ENCODE data around the genes ZNF662, POMGNT2 and ABHD5.

GRCh38 chr3:42637666-42638309 is 15.7 kb upstream of the ZBTB47 start:
- PRO-cap: no peak

DNA sequence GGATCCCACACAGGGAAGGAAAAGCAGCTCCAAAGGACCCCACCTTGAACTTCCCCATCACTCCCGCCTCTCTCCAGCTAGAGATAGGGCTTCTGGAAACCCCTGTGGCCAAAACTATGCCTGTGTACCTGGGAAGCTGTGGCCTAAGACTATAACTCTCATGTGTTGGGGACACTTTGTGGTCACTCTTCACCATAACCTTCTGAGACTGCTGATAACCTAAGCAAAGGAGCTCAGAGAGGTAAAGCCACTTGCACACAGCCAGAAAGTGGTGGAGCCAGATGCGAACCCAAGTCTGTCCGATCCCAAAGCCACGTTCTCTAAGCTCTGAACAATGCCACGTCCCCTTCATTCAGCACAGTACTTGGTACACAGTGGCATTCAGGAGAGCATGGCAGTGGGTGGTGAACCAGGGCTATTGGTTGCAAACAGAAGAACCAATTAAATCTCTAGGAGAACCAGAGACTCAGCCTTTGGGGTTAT is 15.6 kb upstream of the KLHL40 start:
- PRO-cap: no peak

DNA sequence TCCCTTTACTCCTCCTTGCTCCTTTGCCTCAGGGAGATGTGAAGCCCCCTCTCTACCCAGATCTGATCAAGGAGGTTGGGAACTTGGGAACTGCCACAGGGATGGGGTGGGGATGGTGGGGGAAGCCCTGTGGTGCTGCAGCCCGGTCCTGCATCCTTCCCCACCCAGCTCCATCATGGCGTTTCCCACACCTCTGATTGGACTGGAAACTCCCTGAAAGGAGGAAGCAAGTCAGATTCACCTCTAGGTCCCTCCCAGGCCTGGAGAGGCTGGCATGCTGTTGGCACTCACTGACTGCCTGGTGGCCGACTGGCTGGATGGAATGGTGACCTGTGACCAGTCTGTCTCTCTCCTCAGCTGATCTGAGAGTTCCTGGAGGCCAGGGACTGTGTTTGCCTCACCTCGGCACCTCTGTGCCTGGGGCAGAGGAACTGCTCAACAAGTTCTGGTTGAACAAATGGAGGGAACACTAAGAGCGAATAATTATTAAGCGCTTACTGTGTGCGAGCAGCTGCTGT is 3.3 kb upstream of the HHATL start:
- PRO-cap: no peak

GRCh38 chr3:42729295-42729560 is 26.6 kb upstream of the HHATL start:
- PRO-cap: unidirectional peak, plus-strand start at chr3:42729510

- PRO-cap: no peak
These were observed 441 bp upstream of the CCDC13 start for GRCh38 chr3:42773465-42773923.

GRCh38 chr3:42905933-42906815 is at the start of gene ZNF662:
Gene ZNF662, plus strand, starts transcription at chr3:42906142.
- PRO-cap: no peak

DNA sequence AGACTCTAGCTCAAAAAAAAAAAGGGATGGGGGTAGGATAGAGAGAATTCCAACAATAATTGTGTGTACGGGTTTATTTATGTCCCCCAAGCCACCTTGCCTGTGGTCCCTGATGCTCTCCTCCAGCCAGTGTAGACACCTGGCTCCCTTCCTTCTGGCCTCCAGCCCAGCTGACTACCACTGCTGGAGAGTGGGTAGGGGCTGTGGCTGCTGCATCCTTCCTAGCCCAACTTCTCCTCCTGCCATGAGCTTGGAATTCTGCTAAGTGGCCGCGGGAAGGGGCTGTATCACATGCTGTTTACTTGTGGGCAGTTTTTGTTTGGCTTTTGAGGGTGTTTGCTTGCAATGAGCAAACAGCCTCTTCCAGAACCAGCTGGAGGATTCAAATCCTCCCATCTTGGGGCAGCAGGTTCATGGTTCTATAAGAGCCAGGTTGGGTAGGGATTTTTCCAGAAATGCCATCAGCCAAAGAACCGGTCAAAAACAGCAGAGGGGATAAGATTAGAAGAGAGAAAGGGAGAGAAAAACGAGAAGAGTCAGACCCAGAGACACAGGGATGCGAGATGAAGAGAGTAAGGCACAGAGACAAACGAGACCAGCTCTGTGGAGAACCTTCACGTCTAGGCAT is 9.0 kb downstream of the GASK1A start:
- PRO-cap: no peak

GRCh38 chr3:42991705-42992449 is 12.8 kb downstream of the GASK1A start:
- PRO-cap: no peak

DNA sequence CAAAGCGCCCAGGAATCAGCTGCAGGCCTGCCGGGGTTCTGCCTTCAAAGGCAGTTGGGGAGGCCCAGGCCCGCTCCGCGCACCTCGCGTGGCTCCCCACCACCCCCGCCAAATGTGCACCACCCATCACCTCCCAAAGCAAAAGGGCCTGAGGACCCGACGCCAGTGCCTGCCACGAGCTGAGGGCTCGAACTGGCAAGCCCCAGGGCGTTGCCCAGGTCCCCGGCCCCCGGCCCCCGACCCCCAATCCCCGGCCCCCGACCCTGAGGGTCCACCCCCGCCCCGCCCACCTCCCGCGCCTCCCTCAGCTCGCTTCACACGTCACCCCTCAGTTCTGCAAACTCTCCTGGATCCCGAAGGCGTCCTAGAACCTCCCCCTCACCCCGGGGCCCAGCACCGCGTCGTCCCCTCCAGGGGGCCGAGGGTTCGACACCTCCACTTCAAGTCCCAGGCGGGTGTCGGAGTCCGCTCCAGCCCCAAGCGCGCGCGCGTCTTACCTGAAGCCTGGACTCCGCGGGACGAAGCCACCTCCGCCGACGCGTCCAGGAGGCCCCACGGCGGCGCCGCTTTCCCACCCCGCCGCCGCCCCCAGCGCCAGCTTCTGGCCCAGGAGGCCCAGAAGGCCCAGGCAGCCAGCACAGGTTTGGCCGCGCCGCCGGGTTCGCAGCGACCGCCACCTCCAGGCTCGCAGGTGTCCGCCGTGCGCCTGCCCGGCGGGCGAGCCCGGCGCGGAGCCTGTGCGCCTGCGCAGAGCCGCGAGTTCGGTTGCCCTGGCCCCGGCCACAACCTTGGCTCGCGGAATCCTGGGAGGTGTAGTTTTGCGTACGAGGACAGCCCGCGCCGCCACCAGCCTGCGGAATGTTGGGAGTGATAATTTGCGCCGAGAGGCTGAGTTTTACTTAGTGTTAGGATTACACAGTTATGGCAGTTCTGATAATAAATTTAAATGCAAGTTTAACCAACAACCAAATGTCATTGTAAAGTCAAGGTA is at the start of gene POMGNT2:
TSS of gene POMGNT2 (minus strand) at position 741 of the 991 bp plus-strand sequence.
- PRO-cap: unidirectional peak, minus-strand start at position 680 of the sequence

GRCh38 chr3:43308527-43309275 is 22.4 kb downstream of the SNRK start:
- PRO-cap: no peak

GRCh38 chr3:43347500-43348318 is 61.4 kb downstream of the SNRK start:
- PRO-cap: no peak

GRCh38 chr3:43399415-43400048 is 113.2 kb downstream of the SNRK start:
- PRO-cap: no peak

DNA sequence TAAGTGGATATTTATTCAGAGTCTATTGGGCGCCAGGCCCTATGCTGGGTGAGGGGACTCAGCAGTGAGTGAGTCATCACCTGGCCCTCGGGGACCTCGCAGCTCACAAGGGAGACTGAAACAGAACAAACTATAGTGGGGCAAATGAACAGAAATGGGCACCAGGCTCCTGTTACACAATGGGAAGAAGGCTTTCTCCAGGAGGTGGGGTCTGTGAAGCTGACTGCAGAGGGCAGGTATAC is 136.9 kb downstream of the SNRK start:
- PRO-cap: no peak

GRCh38 chr3:43690034-43691049 is at the start of gene ABHD5:
Gene ABHD5, plus strand, starts transcription at chr3:43690938.
- PRO-cap: bidirectional peak, plus-strand start at chr3:43690951, minus-strand start at chr3:43690784

DNA sequence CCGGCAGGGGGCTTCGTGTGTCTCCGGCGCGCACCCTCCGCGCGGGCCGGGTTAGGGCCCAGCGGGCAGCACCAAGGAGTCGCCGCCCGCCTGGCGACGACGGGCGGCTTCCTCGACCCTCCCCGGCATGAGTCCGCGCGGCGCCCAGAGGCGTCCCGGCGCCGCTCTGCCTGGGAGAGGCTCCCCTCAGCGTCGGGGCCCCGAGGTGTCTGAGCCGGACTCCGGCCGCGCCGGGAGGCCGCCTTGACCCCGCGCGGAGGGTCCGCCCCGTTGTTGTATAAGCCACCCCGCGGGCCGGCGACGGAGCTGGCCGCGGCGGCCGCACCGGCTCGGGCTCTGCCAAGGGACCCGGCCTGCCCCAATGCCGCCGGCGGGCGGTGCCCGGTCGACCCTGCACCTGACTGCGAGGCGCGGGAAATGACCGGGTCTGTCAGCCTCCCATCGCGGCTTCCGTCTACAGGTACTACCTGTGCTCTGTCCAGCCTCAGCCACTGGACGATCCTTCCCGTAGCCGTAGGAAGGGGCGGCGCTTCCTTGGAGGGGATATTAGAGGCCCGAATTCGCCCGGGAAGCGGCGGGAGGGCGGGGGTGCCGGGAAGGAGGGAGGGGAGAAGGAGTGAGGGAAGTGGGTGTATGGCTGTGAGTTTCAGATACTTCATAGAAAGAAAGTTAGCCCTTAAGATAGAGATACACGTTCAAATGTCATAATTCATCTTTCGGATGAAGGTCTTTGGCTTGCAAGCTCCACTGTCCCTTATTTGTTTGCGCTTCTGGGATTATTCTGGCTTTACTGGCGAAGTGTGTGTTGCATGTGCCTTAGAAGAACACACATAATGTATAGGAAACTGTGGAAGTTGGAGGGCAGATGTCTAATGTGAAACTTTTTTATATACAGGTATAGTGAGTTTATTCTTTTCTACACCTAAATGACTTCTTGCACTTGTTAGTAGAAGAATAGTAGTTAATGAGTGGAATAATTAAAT is 603 bp downstream of the ABHD5 start:
- PRO-cap: bidirectional peak, plus-strand start at position 574 of the sequence, minus-strand start at position 493 of the sequence

GRCh38 chr3:43883908-43884432 is 193.2 kb downstream of the ABHD5 start:
- PRO-cap: no peak

DNA sequence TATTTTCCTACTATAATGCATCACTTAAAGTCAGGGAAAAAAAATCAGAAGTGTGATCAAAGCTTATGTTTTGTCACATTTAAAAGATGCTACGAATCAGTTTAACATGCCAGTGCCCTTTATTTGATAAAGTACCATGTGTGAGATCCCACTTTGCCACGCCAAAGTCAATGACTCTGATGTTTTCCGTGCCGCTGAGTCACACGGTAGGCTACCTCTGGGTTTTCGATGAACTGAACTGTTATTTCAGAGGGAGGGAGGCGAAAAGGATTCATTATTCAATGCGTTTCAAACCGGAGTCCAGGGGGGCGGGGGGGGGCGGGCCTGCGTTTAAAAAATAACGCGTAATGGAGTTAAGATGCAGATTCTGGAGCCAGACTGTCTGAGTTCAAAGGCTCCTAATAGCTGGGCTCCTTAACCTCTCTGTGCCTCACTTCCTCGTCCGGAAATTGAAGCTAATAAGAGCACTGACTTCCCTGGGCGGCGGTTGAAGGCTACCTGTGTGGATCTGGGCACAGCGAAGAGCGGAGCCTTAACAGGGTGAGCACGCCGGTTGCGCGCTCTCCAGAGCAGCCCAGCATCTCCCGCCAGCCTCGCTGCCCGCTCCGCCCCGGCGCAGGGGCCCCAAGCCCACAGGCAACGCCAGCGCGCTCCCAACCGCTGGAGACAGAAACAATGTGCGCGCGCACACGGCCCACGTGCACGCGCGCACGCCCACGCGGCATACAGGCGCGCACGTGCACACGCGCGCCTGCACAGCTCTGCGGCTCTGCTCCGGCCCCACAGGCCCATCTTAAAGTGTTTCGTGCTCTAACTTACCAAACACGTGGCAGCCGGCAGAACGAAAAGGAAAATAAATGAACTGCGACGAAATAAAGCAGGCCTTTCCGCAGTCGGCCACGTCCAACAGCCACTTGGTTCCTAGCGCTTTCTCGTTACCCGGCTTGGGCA is 203.3 kb downstream of the ABHD5 start:
- PRO-cap: no peak

- PRO-cap: no peak
These were observed 33.2 kb downstream of the ZNF445 start for GRCh38 chr3:44444114-44444894.

DNA sequence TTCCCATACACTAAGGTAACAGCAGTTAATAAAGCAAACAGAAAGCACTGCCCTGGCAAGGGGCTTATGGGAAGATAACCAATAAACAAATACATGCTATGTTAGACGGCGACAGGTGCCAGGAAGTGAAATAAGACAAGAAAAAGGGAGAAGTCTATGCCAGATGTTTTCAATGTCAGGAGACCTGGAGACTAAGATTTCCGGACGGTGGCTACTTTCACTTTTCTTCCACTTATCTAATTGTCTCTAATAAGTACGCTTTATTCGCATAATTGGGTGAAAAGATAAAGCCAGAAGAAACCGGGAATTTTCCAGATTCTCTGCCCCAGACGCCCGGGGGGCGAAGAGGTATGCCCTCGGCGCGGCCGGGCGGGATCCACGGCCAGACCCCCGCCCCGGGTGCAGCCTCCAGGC is 32.6 kb upstream of the ZNF445 start:
- PRO-cap: no peak

GRCh38 chr3:44838084-44838606 is 23.6 kb upstream of the TMEM42 start:
- PRO-cap: no peak